GM06990 (cell line): ENCODE measurements around the genes GPR35 and MTERF4.

GRCh38 chr2:239911992-239912649 is 113.0 kb downstream of the NDUFA10 start:
- RRBS: no CpG with 5 or more reads among the region's 14 CpGs

DNA sequence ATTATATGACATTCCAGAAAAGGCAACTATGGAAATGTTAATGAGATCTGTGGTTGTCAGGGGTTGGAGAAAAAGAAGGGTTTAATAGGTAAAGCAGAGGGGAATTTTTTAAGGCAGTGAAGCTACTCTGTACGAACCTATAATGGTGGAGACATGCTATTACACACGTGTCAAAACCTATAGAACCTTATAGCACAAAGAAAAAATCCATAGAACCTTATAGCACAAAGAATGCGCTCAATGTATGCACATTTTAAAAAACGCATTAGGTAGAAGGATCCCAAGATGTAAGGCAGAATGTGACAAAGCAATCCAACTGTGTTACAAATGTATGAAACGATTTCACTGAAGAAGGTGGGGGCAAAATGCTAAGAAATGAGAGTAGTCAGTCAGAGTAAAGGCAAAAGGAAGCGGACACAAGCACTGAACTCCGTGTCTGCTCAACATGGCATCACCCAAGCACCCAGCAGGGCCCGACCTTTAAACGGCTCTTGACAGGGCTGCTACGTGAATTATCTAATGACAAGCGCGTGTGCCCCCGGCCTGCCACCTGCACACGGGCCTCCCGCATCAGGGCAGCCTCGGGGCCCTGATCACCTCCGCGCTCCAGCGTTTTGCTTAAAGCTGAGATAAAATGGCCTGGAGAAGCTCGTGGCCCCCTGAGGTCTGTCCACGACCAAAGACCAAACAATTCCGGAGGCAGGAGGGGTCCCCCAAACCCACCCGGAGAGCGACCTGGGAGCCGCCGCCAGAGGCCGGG is 574 bp downstream of the NDUFA10 start:
- RRBS: 0% methylated on average over 1 of the region's 27 CpGs

DNA sequence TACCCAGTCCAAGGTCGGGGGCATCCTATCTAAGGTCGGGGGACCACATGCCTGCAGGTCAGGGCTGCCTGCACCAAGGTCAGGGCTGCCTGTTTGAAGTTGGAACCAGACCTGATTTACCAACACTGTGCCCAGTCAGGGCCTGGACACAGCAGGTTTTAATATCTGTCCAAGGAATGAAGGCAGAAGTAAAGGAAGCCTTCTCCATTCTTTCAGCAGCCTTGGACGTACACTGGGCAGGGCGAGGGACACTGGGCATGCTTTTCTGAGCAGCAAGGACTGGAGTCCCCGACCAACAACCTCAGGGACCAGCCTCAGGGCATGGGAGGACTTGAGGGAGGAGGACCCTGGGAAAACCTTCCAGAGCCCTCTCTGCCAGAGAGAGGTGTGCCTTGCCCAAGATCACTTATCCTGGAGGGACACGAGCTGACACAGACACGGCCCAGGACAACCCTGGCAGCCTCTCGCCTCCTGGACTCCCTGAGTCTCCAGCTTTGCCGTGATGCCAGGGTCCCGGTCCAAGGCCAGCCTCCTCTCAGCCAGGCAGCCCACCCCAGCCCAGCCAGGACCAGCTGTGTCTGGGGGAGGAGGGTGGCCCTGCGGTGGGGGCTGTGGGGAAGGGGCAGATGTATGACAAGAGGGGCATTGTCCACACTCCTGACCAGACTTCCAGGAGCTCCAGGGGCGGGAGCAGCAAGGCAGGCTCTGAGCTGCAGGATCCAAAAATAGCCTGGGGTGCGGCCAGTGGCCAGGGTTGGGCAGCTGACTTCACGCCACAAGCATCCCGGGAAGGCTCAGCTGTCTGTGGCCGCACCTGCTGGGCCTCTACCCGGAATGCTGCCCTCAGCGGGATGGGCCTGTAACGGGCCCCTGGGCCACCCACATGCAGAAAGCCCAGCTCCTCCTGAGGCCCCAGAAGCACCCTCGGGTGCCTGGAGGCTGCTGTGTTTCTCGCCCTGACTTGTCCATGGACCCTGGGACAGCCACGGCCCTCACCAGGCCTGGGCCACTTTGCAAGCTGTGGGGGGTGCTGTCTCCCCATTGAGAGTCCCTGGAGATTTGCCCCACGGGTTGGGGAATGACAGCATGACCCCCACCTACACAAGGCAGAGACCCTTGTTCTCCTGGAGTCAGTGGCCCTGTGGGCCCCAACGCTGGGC is 65.6 kb upstream of the GPC1 start:
- RRBS: 33% methylated on average over 3 of the region's 24 CpGs

DNA sequence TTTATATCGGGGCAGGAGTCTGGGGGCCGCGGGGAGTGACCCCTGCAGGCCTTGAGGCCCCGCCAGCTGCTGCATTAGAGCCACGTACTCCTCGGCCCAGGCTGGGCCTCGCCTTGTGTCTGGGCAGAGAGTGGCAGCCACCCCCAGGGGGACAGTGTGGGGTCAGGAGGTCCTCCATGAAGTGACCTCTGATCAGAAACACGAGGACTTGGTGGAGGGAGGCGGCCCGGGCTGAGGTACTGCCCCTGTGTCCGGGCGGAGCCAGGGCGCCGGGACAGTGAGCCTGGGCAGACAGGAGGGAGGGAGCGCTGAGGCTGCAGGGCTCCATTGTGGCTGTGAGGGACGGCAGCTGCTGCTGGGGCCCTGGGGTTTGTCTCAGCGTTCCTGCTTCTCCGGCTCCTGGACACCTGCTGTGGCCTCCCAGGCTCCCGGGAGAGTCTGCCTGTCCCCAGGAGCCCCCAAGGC is 24.2 kb downstream of the GPC1 start:
- RRBS: 9% methylated on average over 3 of the region's 19 CpGs

GRCh38 chr2:240544297-240544657 is 13.5 kb downstream of the ANKMY1 start:
- RRBS: no CpG with 5 or more reads among the region's 7 CpGs

- RRBS: no CpG with 5 or more reads among the region's 3 CpGs
Measured at GRCh38 chr2:240565211-240565370, 3.2 kb upstream of the RNPEPL1 start.

DNA sequence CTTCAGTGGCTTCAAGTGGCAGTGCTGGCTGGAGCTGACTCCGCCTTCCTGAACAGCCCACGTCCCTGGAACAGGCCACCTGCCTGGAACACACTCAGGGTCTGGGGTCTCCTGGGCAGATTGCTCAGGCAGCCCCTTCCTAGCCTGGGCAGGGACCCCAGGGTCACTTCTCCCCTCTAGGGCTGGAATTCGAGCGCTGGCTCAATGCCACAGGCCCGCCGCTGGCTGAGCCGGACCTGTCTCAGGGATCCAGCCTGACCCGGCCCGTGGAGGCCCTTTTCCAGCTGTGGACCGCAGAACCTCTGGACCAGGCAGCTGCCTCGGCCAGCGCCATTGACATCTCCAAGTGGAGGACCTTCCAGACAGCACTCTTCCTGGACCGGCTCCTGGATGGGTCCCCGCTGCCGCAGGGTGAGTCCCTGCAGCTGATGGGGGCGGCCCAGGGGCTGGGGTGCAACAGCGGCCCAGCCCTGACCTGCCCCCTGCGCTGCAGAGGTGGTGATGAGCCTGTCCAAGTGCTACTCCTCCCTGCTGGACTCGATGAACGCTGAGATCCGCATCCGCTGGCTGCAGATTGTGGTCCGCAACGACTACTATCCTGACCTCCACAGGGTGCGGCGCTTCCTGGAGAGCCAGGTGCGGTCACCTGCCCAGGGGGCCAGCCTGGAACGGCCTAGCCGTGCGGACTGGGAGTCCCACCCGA is 8.2 kb downstream of the RNPEPL1 start:
- RRBS: no CpG with 5 or more reads among the region's 31 CpGs

DNA sequence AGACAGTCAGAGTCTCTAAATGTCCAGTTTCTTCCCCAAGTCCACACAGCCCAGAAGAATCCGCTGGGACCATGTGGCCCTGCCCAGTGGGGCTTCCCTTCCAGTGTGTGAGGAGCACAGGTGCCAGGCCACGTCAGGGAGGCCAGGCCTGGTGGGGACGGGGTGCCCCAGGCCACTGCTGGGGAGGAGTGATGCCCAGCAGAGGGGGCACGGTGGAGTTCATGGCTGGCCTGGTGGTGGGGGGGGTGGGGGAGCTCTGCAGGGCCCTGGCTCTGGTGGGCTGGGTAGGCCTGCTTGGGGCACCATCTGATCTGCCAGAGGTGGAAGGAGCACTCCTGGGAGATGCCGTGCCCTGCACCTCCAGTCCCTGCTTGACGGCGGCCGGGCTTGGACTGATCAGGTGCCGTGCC is 1.5 kb upstream of the GPR35 start:
- RRBS: no CpG with 5 or more reads among the region's 9 CpGs

- RRBS: no CpG with 5 or more reads among the region's 29 CpGs
Measured at GRCh38 chr2:240624861-240625861, at the start of gene GPR35. TSS of gene GPR35 (plus strand) at chr2:240625480.

DNA sequence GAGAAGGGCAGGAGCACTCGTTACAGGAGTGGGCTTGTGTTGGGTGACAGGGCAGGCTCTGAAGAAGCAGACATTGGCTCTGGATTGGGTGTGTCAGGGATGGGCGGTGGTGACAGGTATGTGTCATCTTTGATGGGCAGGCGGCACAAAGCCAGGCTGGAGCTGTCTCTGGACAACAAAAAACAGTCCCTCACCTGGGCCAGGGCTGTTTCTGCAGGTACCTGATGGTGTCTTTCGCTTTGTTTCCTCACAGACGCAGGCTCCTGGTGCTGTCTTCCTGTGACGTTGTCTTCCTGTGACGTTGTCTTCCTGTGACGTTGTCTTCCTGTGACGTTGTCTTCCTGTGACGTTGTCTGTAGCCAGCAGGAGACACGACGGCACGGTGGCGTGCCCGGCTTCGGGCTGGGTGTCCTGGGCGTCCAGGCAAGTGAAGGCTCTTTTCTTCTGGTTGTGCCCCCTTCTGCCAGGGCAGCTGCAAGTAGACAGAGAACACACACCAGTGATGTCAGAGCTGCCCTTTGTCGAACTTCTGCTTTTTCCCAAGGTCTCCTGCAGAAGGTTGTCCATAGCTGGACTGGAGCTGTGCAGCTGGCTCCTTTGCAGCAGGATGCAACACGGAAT is 20.9 kb downstream of the GPR35 start:
- RRBS: no CpG with 5 or more reads among the region's 19 CpGs

DNA sequence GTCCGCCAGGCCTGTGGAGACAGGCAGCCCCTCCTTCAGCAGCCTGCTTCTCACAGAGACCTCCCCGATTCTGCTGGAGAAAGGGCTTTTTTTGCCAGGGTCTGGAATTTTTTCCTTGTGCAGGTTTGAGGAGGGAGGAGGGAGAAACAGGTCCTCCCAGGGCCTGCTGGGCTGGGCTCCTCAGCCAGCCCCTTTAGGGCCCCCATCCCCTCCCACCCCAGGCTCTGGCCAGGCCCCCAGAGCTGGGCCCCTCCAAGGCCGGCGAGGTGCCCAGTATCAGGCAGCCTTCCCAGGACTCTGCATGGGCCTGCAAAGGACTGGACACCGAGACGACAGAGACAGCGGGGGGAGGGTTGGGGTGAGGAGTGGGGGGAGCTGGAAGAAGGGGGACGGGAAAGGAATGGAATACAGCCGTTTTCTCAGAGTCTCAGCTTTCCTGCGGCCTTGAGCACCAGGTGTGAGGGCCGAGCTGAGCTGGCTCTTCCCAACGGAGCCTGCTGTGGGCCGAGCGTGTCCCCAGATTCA is 27.8 kb downstream of the KIF1A start:
- RRBS: no CpG with 5 or more reads among the region's 14 CpGs

- RRBS: 14% methylated on average over 5 of the region's 54 CpGs
Measured at GRCh38 chr2:240819533-240820048, 428 bp downstream of the KIF1A start.

GRCh38 chr2:240864319-240865069 is 4.1 kb upstream of the AGXT start:
- RRBS: no CpG with 5 or more reads among the region's 10 CpGs

- RRBS: no CpG with 5 or more reads among the region's 17 CpGs
Measured at GRCh38 chr2:240896539-240897116, 672 bp upstream of the MAB21L4 start.

DNA sequence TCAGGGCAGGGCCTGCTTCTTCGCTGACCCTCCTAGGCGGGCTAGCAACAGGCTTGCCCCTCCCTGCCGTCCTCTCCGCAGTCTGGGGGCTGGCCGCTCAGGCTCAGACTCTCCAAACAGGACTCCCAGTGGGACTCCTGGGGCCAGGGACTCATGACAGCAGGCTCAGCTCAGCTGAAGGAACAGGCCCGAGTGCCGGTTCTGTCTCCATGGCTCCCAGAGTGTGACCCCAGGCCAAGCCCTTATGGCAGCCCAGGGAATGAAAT is 1.1 kb downstream of the SNED1 start:
- RRBS: no CpG with 5 or more reads among the region's 7 CpGs

GRCh38 chr2:241000528-241001236 is 2.3 kb downstream of the SNED1 start:
- RRBS: no CpG with 5 or more reads among the region's 14 CpGs

DNA sequence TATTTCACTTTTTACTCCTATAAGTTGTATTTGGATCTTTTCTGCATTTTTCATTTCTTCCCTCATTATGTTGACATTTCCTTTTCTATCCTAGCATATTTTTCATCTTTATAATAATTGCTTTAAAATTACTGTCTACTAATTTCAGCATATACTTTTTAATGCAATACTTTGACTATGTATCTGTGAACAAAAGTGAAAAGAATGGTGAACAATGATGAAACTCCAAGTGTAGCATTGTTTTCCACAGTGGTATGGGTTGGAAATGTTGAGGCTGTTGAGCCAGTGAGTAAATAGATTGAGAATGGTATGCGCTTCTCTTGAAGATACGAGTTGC is 7.8 kb downstream of the SNED1 start:
- RRBS: no CpG with 5 or more reads among the region's 2 CpGs

- RRBS: 74% methylated on average over 2 of the region's 40 CpGs
Measured at GRCh38 chr2:241065058-241065844, 36.8 kb downstream of the MTERF4 start.

- RRBS: 3% methylated on average over 43 of the region's 73 CpGs
Measured at GRCh38 chr2:241102180-241102993, at the start of gene MTERF4. TSS of gene MTERF4 (minus strand) at chr2:241102287.

DNA sequence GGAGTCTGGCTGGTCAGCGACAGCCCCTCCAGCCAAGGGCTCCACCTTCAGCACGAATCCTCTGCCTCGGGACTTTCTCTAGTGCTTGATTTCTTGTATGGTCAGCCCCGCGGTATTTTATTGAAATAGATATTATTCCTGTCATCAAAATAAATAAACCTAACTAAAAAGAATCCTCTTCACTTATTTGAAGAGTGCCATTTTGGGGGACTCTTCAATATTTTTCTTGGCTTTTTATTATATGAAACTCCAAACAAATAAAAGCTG is 9.6 kb upstream of the MTERF4 start:
- RRBS: no CpG with 5 or more reads among the region's 5 CpGs